LHCN-M2 (cell line): ENCODE measurements around the gene PRMT2.

DNA sequence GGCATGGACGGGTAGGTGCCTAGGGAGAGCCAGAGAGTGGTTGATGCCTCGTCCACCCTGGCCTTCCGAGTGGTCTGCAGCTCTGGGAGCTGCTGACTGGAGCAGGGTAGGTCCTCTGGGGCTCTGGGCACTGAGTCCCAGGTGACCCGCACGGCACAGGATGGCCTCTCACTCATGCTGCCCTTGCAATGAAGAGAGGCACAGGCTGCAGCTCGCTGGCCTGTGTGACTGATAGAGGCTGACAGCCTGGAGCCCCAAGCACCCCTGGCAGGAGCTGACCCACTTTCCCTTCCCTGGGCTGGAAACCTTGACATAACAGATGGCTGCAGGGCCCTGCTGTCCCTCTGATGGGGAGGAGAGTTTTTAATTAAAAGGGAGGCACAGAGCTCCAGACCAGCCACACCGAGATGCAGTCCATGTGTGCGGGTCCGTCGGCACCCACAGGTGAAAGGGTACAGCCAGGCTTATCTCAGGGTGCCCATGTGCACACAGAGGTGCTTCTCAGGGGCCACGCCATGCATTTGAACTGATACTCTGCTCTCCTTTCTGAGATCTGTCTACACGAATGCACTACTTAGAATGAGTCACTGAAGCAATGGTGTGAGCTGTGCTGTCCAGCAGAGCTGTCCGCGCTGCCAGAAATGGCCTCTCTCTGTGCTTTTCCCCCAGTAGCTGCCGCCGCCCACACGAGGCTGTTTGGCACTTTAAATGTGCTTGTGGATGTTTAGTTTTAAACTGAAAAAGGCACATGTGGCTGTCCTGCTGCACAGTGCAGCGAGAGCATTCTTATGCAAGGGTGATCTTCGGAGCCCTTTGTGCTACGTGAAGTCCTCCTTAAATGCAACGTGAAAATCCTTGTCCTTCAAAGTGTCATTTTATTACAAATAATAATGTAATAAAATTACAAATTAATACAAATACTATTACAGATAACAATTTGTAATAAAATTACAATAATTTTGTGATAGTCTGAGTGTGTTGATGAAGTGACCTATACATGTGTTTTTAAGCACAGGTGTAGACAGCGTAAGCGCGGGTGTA, 87.2 kb upstream of the COL6A1 start:
- RAMPAGE, long total RNA = no peak

GRCh38 chr21:45917063-45917539, 64.5 kb upstream of the COL6A1 start:
- RAMPAGE, long total RNA = no peak

- RAMPAGE, long total RNA = no peak
Observed at GRCh38 chr21:46004367-46004957, 22.9 kb downstream of the COL6A1 start.

- RAMPAGE, long total RNA = no peak
Observed at GRCh38 chr21:46021723-46022859, 40.5 kb downstream of the COL6A1 start.

DNA sequence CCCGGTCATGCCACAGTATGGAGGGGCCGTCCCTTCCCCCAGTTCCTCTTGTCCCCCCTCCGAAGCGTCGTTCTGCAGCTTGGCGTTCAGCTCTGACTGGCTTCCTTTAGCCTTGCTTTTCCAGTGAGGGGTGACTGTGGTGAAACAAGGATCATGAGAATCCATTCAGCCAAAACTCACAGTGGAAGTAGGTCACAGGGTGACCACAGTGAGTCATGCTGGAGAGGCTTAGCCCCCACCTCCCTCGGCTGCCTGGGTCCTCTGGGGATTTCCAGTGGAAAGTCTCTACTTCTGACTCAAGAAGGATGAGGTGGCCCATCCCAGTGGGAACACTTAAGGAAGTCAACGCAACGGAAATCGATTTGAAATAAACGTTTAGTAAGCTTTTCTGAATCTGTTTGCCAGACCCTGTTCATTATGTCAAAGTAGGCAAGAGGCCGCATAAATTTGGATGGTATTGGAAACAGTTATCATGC, 37.2 kb upstream of the COL6A2 start:
- RAMPAGE, long total RNA = no peak

DNA sequence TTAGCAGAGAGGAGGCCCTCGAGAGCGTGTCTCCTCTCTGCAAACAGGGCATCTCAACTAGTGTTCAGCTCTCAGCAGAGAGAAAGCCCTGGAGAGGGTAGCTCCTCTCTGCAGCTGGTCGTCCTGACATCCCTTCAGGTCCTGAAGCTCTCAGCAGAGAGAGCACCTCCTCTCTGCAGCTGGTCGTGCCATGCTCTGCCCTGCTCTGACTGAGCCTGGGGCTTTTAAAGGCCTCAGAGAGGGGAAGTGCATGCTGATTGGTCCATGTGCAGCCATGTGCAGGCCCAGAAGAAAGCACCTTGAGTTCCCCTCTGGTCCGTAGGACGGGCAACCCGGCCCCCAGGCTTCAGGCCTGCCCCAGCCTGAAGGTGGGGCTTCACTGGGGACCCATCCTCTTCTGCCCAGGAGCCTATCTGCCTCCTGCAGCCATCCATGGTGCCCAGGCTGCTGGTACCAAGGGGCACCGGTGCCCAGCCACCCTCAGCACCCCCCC, 11.2 kb downstream of the COL6A2 start:
- RAMPAGE, long total RNA = no peak

GRCh38 chr21:46226530-46227609, 1.7 kb downstream of the LSS start:
- RAMPAGE, long total RNA = no peak

DNA sequence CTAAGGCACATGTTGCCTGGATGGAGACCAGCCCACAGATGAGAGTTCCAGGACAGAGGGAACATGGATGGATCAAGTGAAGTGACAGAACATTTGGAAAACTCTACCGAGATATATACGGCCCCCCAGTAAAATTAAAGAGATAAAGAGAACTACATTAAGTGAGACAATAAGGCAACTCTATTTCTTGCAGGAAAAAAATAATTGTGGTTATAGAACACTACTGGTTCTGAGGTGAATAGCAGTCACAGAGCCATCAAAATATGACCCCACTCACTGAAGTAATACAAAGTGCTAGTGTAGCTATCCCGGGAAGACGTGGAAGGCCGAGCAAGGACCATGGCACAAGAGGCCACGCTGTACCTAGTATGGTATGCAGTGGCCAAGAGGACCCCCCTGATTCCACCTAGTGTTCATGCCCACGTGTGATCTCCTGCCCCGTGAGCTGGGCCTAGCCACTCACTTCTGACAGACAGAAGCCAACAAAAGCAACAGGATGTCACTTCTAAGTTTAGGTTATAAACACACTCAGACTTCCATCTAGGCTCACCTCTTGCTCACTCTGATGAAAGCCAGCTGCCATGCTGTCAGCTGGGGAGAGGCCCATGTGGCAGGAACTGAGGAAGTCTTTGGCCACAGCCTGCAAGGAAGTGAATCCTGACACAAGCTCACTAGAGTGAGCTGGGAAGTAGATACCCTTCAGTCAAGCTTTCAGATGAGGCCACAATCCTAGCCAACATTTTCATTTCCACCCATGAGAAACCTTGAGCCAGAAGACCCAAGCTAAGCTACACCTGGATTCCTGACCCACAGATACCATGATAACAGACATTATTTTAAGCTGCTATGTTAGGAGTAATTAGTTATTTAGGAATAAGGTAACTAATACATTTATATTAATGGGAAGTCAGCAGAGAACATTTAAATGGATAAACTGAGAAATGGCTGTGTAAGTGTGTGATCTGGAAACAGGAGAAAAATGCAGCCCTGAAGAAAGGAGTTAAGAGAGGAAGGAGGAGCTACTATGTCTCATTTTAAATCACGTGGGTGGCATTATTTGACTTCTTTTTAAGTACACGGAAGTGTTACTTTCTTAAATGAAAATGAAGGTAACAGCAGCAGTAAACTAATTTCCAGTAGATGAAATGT, 21.8 kb upstream of the LSS start:
- RAMPAGE, long total RNA = no peak

DNA sequence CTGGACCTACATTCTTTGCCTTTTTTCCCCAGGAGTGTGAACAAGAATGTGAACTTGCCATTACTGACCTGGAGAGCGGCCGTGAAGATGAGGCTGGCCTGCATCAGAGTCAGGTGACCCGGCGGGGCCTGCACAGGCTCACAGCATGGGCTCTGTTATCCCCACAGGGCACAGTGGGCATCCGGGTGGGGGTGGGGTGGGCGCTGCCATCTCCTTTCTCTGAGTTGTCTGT, 22.1 kb downstream of the PCNT start:
- RAMPAGE, long total RNA = no peak

GRCh38 chr21:46375540-46376374, 51.8 kb downstream of the PCNT start:
- RAMPAGE, long total RNA = no peak

GRCh38 chr21:46546642-46547449, 58.0 kb downstream of the S100B start:
- RAMPAGE, long total RNA = no peak

GRCh38 chr21:46559160-46560055, 45.5 kb downstream of the S100B start:
- RAMPAGE, long total RNA = no peak

- RAMPAGE, long total RNA = no peak
Observed at GRCh38 chr21:46626346-46627247, 8.9 kb upstream of the PRMT2 start.

GRCh38 chr21:46634783-46635786, at the start of gene PRMT2:
Gene PRMT2 (plus strand): TSS chr21:46635674.
- RAMPAGE, long total RNA = start-site peak on the plus strand at chr21:46635676-46635680, 37 reads